Heart right ventricle (tissue), 2 donors: ENCODE data around the gene C16orf46.

DNA sequence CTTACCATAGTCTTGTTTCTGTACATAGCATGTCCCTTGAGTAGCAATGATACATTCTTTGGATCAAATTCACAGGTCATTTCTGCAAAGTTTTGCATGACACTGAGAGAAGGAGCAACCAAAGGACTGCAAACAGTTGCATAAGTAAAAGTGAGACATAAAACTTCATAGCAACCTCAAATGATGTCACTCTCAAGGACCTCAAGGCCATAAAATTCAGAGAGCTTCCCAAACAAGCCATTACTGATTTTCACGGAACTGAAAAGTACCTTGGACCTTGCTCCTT lies 275.2 kb upstream of the DYNLRB2 start:
- PRO-cap, 2 experiments, result no peak in any of the 2 experiments

DNA sequence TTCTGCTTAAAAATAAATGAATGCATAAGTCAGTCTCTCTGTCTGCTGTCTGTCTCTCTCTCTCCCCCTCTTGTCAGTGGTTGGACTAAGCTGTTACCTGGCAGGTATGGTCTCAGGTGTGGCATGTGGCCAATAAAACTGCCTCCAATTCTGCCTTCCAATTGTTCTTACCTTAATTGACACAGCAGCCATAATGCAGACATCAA lies 78.7 kb upstream of the CDYL2 start:
- PRO-cap, 2 experiments, result no peak in any of the 2 experiments

GRCh38 chr16:80937932-80938825 lies 68.5 kb downstream of the CMC2 start:
- PRO-cap, 2 experiments, result no peak in any of the 2 experiments

DNA sequence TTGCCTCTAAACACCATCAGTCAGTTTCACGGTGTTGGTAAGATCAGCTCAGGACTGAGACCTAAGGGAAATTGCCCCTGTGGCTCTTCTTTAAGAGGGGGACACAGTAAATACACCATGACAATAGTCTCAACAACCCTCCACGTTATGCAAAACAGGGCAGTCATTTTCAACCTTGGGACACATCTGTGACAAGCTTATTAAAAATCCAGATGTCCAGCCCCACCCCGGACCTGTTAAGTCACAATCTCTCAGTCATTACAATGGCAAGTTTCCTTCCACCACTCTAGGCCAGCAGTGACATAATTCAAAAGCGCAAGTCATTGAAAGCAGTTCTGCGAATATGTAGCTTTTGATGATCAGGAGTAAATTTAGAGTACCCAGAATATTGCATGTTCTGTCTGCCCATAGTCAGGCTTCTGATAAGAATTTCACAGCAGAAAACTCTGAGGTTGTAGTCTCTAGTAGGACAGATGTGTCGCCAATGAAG lies 1.3 kb downstream of the ATMIN start:
- PRO-cap, 2 experiments, result peak in 1 of 2 experiments; most common plus-strand start position 289 of the sequence (in 1); most common minus-strand start position 149 of the sequence (in 1)

DNA sequence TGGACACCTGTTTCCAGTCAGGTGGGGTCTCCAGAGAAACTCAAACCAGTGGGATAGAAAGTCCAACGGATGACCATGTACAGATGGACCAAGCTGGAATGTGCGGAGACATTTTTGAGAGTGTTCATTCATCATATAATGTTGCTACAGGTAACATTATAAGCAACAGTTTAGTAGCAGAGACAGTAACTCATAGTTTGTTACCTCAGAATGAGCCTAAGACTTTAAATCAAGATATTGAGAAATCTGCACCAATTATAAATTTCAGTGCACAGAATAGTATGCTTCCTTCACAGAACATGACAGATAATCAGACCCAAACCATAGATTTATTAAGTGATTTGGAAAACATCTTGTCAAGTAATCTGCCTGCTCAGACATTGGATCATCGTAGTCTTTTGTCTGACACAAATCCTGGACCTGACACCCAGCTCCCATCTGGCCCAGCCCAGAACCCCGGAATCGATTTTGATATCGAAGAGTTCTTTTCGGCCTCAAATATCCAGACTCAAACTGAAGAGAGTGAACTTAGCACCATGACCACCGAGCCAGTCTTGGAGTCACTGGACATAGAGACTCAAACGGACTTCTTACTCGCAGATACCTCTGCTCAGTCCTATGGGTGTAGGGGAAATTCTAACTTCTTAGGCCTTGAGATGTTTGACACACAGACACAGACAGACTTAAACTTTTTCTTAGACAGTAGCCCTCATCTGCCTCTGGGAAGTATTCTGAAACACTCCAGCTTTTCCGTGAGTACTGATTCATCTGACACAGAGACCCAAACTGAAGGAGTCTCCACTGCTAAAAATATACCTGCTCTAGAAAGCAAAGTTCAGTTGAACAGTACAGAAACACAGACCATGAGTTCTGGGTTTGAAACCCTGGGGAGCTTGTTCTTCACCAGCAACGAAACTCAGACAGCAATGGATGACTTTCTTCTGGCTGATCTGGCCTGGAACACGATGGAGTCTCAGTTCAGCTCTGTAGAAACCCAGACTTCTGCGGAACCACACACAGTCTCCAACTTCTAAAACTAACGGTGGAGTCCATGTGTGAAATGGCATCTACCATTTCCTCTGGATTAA lies 8.6 kb downstream of the ATMIN start:
- PRO-cap, 2 experiments, result no peak in any of the 2 experiments

GRCh38 chr16:81076546-81077411 lies at the start of gene C16orf46:
C16orf46 (minus strand) TSS chr16:81077238.
- PRO-cap, 2 experiments, result peak in 2 of 2 experiments; most common plus-strand start chr16:81076822 (in 2); most common minus-strand start chr16:81076680 (in 2)

DNA sequence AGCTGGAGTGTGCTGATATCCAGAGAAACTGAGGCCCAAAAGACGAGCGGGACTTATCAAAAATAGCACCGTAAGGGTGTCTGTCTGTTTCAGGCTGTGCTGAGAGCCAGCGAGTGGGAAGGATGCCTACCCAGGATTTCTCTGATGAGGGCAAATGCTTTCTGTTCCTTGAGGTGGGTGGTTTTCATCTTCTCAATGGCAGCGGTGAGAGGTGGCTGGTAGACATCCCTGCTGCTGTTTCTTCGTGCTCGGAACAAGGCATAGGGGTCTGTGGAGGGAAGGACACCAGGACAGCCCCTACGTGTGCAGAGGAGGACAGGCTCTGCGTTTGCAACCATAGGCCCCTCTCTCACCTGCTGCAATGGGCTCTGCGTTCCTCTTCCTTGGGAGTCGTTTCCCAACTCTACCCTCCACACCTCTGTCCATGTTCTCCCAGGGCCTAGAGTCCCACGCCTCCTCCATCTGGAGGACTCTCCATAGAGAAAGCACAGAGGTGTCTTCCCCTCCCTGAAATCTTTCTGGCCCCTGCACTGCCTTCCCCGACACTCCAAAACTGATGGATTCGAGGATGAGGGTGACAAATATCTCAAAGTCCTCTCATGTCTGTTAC lies 37.3 kb upstream of the GCSH start:
- PRO-cap, 2 experiments, result no peak in any of the 2 experiments

GRCh38 chr16:81136910-81137596 lies 40.9 kb upstream of the GCSH start:
- PRO-cap, 2 experiments, result no peak in any of the 2 experiments

GRCh38 chr16:81340737-81341430 lies 26.1 kb downstream of the GAN start:
- PRO-cap, 2 experiments, result no peak in any of the 2 experiments

- PRO-cap, 2 experiments, result peak in 1 of 2 experiments; most common plus-strand start chr16:81374762 (in 1); most common minus-strand start chr16:81374676 (in 1)
Measured at GRCh38 chr16:81374444-81375050, 59.8 kb downstream of the GAN start.

- PRO-cap, 2 experiments, result no peak in any of the 2 experiments
Measured at GRCh38 chr16:81446924-81447242, 2.3 kb downstream of the CMIP start.

- PRO-cap, 2 experiments, result no peak in any of the 2 experiments
Measured at GRCh38 chr16:81460796-81461515, 16.3 kb downstream of the CMIP start.

DNA sequence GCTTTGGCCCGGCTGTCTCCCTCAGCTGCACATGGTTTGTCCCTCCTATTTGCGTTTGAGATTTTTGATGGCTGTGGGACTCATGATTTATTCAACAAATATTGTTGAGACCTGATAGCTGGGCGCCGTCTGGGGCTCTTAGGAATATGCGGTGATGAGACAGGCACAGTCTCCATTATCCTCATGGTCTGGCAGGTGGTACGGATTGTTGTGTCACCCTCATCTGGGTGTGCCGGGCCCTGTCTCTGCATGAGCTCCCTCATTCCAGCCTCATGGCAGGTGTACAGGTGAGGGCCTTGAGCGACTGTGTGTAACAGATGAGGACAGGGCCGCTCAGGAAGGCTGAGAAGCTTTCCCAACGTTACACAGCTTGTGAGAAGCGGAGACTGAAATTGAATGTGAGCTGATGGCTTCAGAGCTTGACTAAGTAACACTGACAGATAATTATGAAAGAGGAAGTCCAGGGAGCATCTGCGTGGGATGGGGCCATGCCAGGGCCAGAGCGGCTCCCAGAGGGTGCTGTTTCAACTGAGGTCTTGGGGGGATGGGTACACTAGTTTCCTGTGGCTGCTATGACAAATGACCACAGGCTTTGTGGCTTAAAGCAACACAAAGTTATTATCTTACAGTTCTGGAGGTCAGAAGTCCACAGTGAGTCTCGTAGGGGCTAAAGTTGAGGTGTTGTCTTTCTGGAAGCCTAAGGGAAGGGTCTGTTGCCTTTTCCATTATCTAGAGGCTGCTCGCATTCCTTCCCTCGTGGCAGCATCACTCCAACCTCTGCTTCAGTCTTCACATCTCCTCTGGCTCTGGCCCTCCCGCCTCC lies 36.7 kb downstream of the CMIP start:
- PRO-cap, 2 experiments, result peak in 1 of 2 experiments; most common plus-strand start position 628 of the sequence (in 1); most common minus-strand start position 400 of the sequence (in 1)

DNA sequence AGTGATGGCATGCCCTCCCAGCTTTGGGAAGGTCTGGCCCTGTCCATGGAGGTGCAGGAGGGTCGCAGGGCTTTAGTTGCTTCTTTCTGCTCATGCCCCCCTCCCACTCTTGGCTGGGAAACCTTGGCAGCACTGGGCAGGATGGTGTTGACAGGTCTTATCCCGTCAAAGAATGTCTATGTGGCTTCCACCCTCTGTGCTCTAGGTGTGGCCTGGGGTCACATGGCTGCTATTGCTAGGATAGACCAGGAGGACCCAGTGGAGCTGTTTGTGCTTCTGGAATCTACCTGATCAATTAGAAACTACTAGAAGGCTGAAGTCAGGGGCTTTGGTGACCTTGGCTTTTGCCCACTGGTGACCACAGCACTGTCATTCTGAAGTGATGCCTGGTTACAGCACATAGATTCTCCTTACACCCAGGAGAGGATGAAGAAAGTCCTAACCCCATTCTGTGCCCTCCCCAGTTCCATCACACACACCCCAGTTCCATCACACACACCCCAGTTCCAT lies 105.8 kb downstream of the CMIP start:
- PRO-cap, 2 experiments, result no peak in any of the 2 experiments

DNA sequence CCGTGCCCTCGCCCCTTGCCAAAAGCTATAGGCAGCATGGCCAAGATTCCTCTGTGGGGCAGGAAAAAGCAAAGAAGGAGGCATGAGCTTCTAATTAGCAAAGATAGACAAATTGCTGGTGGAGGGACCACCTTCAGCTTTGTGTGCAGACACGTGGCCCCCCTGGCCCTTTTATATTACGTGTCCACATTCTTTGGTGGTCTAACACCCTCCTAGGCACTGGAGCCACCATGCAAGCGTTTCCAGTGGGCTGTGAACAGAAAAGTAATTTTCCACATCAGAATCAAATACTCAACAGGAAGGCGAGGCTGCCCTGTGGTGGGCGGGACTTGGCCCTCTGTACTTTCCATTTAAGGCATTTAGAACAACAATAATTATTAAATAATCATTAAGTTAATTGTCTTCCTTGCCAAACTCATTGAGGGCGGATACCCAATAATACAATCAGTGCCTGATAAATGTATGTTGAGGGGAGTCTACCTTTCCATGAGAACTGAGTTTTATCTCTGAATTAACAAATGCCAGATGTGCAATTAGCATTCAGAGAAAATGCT lies 109.2 kb downstream of the CMIP start:
- PRO-cap, 2 experiments, result peak in 1 of 2 experiments; most common minus-strand start position 266 of the sequence (in 1)

- PRO-cap, 2 experiments, result peak in 1 of 2 experiments; most common plus-strand start chr16:81555242 (in 1); most common minus-strand start chr16:81555128 (in 1)
Measured at GRCh38 chr16:81554920-81555517, 110.4 kb downstream of the CMIP start.

GRCh38 chr16:81607134-81608045 lies 162.8 kb downstream of the CMIP start:
- PRO-cap, 2 experiments, result no peak in any of the 2 experiments

- PRO-cap, 2 experiments, result no peak in any of the 2 experiments
Measured at GRCh38 chr16:81636450-81637227, 142.5 kb upstream of the PLCG2 start.

DNA sequence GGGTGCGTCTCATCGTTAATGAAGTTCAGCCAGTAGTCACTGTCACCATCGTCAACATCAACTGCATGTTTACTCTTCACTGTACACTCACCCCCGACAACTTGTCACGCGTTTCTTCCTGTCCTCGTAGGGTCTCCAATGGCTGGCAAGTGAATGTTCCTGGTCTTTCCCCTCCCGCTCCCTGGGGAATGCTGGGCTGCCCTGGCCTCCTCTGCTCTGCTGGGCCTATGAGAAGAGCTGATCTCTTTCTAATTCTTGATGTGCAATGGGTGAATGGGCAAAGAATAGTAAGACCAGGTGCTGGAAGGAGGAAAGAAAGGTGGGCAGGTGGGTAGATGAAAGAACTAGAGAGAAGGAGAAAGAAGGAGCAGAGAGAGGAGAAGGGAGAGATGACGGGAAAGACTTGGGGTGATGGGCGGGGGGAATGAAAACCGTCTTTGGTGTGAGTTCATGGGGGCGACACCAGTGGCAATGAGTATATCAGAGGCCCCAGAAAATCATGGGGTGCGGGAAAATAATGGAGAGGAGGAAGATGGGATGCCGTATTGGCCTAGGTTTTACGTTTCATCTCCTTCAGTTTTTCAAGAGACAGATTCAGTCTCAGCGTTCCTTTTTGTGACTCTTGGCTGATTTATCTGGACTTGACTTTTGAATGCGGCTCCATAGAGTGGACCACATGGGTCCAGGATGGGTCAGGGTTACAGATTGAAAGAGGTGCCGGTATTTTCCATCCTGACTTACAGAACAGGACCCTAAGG lies 128.8 kb upstream of the PLCG2 start:
- PRO-cap, 2 experiments, result no peak in any of the 2 experiments

GRCh38 chr16:81657590-81658792 lies 121.1 kb upstream of the PLCG2 start:
- PRO-cap, 2 experiments, result no peak in any of the 2 experiments